Ovary (tissue), 7 donors: ENCODE measurements around a stretch of chr6.

DNA sequence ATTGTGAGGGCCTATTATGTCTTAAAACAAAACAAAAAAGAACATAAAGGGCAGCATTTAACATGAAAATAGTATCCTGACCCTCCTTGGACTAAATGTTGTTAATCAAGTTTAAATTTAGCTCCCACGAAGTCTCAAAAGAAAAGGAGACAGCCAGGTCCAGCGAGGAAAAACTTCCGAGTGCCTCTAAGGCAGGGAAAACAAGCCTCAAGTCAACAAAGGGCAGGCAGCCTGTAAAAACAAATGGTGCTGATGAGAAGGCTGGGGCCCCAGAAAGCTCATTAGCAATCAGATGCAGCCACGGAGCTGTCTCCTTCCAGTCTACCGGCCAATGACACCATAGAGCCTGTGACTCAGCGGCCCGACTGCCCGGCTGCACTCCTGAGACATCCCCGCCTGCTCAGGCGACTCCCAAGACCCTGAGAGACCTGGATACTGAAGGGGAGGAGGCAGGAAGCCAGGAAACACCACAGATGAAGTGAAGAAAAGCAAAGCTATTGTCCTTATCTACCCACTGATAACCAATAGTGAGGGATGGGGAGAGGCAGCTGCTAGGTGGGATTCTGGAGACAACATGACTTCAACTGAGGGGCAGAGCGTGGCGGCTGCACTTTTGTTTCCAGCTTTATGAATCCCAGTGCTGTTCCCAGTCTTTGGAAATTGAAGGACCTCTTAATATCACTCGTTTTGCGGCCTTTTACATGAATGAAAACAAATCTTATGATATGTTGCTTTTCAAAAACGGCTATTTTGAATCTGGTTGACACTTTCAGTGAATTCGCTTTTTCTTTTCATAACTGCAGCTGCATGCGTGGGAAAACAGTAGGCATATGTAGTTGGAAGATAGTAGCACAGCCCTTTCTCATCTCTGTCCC lies 120.2 kb upstream of the HDDC2 start:
- PRO-cap, 7 experiments = no peak in any of the 7 experiments
- RAMPAGE, long total RNA, 2 experiments = no peak in any of the 2 experiments

DNA sequence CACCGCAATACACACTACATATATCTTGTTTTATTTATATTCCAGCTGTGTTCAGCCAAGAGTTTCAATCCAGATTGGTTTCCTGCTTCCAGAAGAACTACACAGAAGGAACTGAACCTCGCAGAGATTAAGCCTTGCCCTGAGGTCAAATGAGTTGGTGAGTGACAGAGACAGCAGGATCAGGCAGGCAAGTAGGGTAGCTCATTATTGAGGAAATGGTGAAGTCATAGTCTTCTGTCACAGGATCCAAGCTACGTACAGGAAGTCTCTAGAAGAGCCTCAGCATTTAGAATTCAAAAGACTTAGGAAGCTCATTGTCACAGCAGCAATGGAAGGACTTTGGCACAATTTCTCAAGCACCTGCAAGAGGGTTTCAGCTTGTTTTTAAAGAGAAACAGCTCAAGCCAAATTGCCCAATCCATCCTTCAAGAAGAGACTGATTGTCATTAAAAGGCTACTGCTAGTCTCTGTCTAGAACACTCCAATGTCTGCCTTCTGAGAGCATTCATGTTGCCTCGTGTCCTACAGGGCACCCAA lies 109.7 kb upstream of the HEY2 start:
- PRO-cap, 7 experiments = no peak in any of the 7 experiments
- RAMPAGE, long total RNA, 2 experiments = no peak in any of the 2 experiments

DNA sequence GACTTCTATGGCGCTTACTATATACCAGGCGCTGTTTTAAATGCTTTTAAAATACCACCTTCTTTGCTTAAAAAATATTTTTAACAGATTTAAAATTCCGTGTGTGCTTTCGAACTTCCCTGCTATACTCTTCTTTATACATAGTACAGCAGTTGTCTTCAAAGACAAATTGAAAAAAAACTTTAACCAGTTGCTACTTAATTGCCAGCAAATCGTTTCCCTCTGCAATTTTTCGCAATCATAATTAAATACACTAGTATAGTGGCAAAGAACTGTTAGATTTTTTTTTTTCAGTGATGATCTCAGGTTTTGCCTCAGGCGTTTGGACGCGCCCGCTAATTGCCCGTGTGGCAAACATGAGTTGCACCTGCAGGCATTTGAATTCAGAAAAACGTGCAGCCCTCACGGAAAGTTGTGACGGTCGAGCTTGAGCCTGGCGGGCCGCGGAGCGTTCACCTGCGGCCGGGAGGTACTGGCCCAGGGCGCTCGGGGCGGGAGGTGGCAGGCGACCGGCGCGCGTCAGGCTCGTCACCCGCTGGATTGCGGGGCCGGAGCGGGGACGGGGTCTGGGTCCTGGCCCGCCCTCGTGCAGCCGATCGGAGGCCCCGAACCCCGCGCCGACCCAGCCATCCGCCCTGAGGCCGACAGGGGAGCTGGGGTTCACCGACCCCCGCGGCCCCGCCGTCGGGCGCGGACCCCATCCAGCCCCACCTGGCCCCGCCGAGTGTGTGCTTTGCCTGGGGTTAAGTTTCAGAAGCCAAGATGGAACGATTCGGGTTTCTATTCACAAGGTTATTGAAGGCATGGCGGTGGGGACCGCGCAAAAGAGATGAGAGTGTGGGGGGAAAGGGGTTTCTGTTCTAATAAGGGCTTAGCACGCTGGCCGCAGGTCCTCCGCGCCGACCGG lies 1.9 kb upstream of the HEY2 start:
- PRO-cap, 7 experiments = peak in 6 of 7 experiments; most common plus-strand start position 531 of the sequence (in 5); most common minus-strand start position 542 of the sequence (in 2)
- RAMPAGE, long total RNA, 2 experiments = no peak in any of the 2 experiments

GRCh38 chr6:125802925-125803478 lies 12.2 kb downstream of the NCOA7 start:
- PRO-cap, 7 experiments = no peak in any of the 7 experiments
- RAMPAGE, long total RNA, 2 experiments = no peak in any of the 2 experiments

DNA sequence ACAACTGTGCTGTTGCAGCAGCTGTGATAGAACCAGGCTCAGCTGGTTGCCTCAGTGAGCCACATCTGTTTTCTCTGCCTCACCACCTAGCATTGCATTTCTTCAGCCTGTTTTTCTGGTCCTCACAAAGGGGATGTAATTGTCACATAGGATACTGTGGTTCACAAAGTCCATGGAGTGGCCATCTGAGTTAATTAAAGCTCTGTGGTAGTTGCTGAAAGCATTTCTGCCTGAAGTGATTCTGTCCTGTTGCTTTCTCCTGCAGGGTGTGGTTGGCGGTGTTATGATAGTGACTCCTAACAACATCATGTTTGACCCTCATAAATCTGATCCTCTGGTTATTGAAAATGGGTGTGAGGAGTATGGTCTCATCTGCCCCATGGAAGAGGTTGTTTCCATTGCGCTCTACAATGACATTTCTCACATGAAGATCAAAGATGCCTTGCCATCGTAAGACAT lies 71.6 kb upstream of the HINT3 start:
- PRO-cap, 7 experiments = no peak in any of the 7 experiments
- RAMPAGE, long total RNA, 2 experiments = no peak in any of the 2 experiments

DNA sequence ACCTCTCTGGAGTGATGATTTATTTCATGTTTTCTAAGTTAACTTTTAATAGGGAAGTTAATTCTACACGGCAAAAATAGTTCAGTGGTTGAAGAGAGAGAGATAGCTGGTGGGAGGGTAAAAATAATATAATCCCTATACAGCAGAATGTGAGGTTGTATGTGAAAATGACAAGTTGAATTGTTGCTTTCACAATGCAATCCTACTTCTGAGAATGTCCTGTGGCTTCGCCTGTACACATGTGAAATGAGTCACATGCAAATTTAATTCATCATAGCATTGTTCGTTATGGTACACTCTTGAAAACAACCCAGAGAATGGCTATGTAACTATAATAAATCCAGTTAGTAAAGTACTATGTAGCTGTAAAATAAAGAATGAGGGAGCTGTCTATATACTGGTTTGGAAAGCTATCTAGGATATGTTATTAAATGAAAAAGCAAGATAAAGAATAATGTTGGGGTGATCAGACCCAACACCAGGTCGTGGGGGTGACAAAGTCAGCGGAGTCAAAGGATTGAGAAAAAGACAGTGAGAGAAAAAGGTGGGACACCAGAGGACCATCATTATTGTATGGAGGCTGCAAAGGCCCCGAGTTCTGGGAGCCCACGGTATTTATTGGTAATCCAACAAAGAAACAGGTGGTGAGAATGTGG lies 45.9 kb upstream of the HINT3 start:
- PRO-cap, 7 experiments = no peak in any of the 7 experiments
- RAMPAGE, long total RNA, 2 experiments = no peak in any of the 2 experiments

GRCh38 chr6:125915066-125915581 lies 41.4 kb upstream of the HINT3 start:
- PRO-cap, 7 experiments = no peak in any of the 7 experiments
- RAMPAGE, long total RNA, 2 experiments = no peak in any of the 2 experiments

DNA sequence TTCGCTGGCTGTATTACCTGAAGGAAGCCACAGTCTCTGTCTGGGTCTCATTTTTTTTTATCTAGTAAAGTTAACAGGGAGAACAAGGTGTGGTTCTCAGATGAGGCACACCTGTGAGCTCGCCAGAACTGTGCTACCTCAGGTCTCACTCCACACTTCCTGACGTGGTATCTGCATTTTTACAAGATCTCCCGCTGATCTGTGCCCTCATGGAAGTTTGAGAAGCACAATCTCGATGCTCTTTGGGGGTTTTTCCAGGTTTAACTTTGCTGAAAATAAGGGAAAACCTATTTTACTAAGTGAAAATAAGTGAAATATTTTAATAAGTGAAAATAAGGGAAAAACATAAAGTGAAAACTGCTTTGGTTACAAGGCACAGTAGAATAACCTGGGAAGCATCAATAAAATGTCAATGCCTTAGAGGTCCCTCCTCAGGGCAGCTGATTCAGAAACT lies 169.4 kb upstream of the CENPW start:
- PRO-cap, 7 experiments = no peak in any of the 7 experiments
- RAMPAGE, long total RNA, 2 experiments = no peak in any of the 2 experiments

DNA sequence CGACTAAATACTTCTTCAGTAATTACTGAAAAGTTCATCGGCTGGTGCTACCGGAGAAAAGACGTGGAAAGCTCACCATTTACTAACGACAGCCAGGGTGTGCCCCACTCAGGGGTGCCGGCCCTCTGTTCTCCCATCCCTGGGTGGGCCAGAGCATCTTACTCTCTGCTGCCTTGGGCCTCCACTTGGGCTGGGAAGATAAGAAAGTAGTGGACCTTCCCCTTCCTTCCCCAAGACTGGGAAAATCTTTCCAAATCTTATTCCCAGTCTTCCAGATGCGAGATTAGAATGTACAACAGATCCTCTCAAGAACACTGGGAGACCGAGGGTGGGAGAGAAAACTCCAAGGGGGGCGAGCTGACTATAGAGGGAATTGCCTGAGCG lies 1.3 kb upstream of the RSPO3 start:
- PRO-cap, 7 experiments = no peak in any of the 7 experiments
- RAMPAGE, long total RNA, 2 experiments = no peak in any of the 2 experiments

GRCh38 chr6:127204309-127204573 lies 62.4 kb upstream of the RNF146 start:
- PRO-cap, 7 experiments = no peak in any of the 7 experiments
- RAMPAGE, long total RNA, 2 experiments = no peak in any of the 2 experiments

GRCh38 chr6:127971783-127972610 lies 71.1 kb upstream of the THEMIS start:
- PRO-cap, 7 experiments = no peak in any of the 7 experiments
- RAMPAGE, long total RNA, 2 experiments = no peak in any of the 2 experiments

GRCh38 chr6:128375714-128376733 lies 144.4 kb downstream of the PTPRK start:
- PRO-cap, 7 experiments = no peak in any of the 7 experiments
- RAMPAGE, long total RNA, 2 experiments = no peak in any of the 2 experiments

- PRO-cap, 7 experiments = no peak in any of the 7 experiments
- RAMPAGE, long total RNA, 2 experiments = no peak in any of the 2 experiments
Observed at GRCh38 chr6:128511208-128512046, 9.0 kb downstream of the PTPRK start.

DNA sequence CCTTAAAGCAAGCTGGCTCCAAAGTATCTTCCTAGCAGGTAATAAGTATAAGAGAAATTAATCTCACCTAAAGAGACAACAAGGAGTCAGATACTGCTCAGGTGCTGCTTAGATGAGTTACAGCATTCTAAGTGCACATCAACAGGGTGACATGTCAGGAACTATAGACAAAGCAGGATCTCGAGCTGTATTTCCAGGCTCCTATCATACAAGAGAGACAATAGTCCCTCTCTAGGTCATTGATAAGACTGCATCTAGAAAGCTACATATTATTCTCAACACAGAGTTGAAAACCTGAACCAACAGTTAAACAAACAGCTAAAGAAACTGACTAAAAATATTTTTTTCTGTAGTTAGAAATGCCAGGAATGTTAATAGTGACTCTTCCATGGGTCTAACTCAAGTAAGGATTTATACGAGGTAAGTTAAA lies 3.9 kb downstream of the PTPRK start:
- PRO-cap, 7 experiments = no peak in any of the 7 experiments
- RAMPAGE, long total RNA, 2 experiments = no peak in any of the 2 experiments

DNA sequence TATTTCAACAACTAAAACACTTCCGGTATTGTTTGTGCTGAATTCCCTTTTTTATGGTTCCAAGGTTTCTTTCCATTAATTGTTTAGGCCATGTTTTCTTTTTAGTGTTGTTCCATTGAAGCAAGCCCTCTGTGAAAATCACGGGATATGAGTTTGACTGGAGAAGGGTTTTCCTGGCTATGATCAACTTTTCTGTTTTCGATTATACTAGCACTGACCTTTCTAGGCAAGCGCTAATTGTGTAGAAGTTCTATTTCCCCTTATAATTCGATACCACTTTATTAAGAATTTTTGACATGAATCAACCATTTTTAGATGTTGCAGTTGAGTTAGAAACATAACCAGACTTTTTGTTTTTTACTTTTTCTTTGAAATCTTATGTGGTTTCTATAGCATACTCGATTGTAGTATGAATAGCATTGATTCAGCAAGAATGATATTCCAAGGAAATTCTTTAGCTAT lies 2.5 kb downstream of the LAMA2 start:
- PRO-cap, 7 experiments = peak in 4 of 7 experiments; most common minus-strand start position 138 of the sequence (in 2)
- RAMPAGE, long total RNA, 2 experiments = no peak in any of the 2 experiments

DNA sequence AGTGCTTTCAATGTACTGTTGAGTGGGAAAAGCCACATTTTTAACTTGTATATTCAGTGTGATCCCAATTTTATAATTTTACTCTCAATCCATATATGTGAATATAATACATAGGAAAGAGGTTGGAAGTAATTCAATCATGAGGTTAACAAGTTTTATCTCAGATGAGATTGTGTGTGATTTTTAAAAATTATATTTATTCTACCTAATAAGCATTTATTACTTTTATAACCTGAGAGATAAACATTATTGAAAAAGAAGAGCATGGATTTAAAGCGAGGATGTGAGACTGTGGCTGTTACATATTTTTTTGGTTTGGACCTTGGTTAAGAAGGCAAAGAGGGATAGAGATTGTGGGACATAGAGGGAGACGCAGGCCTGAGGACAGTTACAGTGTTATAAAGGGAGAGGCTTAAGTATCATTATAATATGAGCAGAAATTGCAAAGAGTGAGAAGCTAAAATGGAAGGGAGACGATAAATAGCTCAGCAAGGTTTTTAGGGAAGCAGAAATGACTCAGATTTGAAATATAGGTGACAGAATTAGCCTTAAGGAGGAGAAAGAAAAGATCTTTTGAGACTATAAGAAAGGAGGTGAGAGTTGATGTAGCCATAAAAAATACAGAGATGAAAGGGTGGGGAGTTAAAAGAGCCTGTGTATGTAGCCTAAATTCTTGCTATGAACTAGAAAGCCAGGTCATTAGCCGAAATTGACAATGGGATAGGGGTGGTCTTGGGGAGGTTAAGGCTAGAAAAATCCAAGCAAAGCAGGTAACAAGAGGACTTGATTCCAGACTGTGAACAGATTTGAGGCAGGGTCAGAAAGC lies 64.7 kb downstream of the LAMA2 start:
- PRO-cap, 7 experiments = no peak in any of the 7 experiments
- RAMPAGE, long total RNA, 2 experiments = no peak in any of the 2 experiments

DNA sequence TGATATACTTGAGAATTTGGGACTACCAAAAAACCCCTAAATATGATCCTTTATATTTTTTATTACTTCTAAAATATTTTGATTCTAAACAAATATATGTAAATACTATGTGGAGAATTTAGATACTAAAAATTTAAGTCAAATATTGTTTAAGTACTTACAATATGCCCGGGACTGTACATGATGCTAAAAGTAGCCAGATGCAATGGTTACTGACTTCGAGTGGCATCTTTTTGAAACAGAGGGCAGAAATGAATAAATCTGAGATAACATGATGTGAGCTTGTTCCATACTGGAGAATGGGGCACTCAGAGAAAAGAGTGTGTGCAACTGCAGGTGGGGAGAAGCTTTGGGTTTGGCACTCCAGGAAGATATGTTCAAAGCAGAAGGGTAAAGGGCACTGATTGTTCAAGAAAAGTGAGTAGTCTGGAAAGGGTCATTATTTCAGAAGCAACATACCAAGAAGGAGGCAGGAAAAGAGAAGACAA lies 67.0 kb downstream of the LAMA2 start:
- PRO-cap, 7 experiments = no peak in any of the 7 experiments
- RAMPAGE, long total RNA, 2 experiments = no peak in any of the 2 experiments

DNA sequence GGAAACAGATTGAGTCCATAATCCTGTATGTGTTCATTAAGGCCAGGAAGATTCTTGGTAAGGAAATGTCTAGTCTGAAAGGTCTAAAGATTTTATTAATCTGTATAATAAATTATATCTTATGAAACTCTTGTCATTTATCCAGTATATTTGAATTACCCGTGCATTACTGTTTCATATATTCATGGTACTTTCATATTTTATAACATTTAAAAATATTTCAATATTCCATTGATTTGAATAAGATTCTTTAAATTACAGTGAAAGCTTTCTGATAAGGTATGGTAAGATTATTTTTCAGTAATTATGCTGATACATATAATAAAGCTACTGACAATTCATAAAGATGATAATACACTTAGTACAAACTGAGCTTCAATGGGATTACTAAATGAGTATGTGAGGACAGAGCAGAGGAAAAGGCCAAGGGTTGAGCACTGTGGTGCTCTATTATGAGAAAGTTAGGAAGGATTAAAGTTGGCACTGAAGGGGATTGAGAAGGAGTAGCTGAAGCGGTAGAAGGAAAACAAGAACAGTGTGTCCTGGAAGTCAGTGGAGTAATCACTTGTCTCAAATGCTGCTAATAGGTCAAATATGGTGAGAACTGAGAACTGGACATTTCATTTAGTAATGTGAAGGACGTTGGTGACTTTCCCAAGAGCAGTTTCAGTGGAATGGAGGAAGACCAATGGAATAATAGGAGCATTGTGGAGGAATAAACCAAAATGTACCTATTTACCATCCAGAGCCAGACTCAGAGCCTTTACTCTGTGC lies 255.7 kb downstream of the LAMA2 start:
- PRO-cap, 7 experiments = peak in 5 of 7 experiments; most common plus-strand start position 535 of the sequence (in 5); most common minus-strand start position 425 of the sequence (in 4)
- RAMPAGE, long total RNA, 2 experiments = no peak in any of the 2 experiments

GRCh38 chr6:129589481-129590412 lies 120.2 kb downstream of the ARHGAP18 start:
- PRO-cap, 7 experiments = no peak in any of the 7 experiments
- RAMPAGE, long total RNA, 2 experiments = no peak in any of the 2 experiments

- PRO-cap, 7 experiments = no peak in any of the 7 experiments
- RAMPAGE, long total RNA, 2 experiments = no peak in any of the 2 experiments
Observed at GRCh38 chr6:129671733-129672132, 38.2 kb downstream of the ARHGAP18 start.